Vermiform appendix (tissue), 1 donor: ENCODE data around the genes TMEM256, SPEM1, TNFSF12 and TMEM88.

- PRO-cap = no peak
Measured at GRCh38 chr17:7315757-7316399, 718 bp upstream of the GPS2 start.

DNA sequence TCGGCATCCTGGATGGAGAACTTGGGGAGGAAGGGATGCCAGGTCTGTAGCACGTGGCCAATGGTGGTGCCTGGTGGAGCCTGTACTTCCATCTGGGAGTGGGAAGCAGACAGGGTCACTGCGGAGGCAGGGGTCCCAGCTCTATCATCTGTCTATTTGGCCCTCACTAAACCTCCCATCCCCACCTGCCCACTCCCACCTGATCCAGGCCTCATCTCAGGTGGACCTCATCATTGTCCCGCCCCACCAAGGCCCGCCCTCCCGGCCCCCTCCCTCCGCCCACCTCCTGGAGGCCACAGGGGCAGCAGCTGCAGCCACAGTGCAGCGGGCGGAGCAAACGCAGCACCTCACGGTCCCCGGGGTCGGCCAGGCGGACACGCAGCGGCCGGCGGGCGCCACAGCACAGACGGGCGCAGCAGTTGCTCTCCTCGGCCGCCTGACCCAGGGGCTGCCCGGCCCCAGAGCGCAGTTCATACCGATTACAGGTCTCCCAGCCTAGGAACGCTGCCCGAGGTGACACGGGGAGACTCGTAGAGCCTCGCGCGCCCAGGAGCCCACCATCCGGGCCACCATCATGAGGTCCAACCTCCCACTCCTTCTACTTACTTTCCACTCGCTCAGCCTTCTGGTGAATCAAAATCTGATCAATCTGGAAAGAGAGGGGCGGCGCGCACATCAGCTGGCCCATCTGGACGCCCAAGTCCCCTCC lies 1.3 kb downstream of the PLSCR3 start:
- PRO-cap = no peak

DNA sequence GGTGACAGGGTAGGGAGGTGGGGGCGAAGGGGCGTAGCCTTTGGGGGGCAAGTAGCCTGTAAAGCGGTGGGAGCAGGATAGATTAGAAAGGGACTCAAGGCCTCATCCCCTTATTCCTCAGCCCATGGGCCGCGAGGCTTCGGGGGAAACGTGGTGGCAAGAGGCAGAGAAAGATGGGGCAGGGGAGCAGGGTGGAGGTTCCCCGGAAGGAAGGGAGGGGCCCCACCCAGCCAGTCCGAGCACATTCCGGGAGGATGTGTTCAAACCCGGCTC lies 608 bp downstream of the PLSCR3 start:
- PRO-cap = no peak

DNA sequence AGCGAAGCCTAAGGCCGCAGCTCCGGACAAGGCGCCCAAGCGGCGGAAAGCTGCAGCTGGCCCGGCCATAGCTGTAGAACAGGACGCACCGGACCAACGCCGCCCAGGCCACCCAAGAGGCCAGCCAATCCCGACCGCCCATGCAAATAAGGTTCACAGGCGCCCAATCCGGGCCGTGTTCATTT lies at the start of gene TMEM256:
Gene TMEM256 (minus strand): TSS at position 82 of the 185 bp plus-strand sequence.
- PRO-cap = bidirectional peak, plus-strand start outside the sequence, minus-strand start at position 80 of the sequence

GRCh38 chr17:7416096-7416529 lies 4.0 kb upstream of the SPEM1 start:
- PRO-cap = unidirectional peak, plus-strand start at chr17:7416280

- PRO-cap = no peak
Measured at GRCh38 chr17:7420271-7420490, at the start of gene SPEM1. TSS of gene SPEM1 (plus strand) at chr17:7420324.

- PRO-cap = no peak
Measured at GRCh38 chr17:7466062-7467047, 13.1 kb downstream of the ZBTB4 start.

DNA sequence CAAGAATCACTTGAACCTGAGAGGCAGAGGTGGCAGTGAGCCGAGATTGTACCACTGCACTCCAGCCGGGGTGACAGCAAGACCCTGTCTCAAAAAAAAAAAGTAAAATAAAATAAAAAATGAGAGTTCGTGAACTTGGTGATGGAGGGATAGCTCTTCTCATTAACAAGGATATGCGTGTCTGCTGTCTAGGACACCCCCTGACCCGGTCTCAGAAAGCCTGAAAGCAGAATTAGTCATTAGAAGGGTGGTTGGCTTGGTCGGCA lies 11.2 kb downstream of the SLC35G6 start:
- PRO-cap = no peak

GRCh38 chr17:7511384-7511788 lies 30.1 kb downstream of the SLC35G6 start:
- PRO-cap = no peak

DNA sequence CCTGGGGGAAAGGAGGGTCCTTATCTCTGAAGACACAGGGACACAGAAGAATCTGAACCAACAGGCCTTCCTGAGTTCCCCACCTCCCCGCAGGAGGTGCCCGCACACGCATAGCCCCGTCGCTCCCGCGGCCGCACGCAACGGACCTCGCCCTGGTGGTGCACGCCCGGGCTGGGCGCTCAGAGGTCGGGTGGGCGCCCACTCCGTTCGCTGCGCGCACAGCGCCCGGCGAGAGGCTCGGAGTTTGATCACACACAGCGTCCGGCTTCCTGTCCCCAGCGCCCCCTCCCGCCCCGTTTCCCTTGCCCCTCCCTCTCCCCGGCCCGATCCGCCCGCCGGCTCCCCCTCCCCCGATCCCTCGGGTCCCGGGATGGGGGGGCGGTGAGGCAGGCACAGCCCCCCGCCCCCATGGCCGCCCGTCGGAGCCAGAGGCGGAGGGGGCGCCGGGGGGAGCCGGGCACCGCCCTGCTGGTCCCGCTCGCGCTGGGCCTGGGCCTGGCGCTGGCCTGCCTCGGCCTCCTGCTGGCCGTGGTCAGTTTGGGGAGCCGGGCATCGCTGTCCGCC lies at the start of gene TNFSF12:
Gene TNFSF12 (plus strand): TSS at position 313 of the 564 bp plus-strand sequence.
- PRO-cap = bidirectional peak, plus-strand start at position 231 of the sequence, minus-strand start at position 246 of the sequence

DNA sequence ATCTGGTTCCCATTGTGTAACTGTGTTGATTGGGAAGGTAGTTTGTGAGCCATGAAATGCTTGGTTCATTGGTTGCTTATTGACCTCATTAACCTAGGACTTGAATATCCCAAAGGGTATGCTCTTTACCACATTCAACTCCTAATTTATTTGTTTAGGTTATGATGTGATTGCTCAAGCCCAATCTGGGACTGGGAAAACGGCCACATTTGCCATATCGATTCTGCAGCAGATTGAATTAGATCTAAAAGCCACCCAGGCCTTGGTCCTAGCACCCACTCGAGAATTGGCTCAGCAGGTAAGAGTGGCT lies 2.3 kb downstream of the EIF4A1 start:
- PRO-cap = no peak

DNA sequence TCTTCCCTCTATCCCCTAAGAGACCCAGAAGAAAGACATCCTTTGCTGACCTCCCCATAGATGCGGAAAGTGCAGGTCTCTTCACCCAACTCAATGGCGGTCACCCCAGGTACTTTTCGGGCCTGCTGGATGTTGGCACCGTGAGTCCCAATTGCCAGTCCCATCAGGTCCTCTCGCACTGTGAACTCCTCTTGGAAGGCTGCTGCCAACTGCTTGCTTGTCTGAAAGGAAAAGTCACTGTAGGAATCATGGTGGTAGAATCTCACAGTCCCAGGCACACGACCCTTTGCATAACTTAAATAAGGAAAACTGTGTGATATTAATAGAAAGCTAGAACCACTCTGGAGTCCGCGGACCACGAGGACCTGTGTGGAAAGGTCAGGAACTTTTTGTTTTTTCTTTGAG lies 5.9 kb upstream of the SOX15 start:
- PRO-cap = no peak

DNA sequence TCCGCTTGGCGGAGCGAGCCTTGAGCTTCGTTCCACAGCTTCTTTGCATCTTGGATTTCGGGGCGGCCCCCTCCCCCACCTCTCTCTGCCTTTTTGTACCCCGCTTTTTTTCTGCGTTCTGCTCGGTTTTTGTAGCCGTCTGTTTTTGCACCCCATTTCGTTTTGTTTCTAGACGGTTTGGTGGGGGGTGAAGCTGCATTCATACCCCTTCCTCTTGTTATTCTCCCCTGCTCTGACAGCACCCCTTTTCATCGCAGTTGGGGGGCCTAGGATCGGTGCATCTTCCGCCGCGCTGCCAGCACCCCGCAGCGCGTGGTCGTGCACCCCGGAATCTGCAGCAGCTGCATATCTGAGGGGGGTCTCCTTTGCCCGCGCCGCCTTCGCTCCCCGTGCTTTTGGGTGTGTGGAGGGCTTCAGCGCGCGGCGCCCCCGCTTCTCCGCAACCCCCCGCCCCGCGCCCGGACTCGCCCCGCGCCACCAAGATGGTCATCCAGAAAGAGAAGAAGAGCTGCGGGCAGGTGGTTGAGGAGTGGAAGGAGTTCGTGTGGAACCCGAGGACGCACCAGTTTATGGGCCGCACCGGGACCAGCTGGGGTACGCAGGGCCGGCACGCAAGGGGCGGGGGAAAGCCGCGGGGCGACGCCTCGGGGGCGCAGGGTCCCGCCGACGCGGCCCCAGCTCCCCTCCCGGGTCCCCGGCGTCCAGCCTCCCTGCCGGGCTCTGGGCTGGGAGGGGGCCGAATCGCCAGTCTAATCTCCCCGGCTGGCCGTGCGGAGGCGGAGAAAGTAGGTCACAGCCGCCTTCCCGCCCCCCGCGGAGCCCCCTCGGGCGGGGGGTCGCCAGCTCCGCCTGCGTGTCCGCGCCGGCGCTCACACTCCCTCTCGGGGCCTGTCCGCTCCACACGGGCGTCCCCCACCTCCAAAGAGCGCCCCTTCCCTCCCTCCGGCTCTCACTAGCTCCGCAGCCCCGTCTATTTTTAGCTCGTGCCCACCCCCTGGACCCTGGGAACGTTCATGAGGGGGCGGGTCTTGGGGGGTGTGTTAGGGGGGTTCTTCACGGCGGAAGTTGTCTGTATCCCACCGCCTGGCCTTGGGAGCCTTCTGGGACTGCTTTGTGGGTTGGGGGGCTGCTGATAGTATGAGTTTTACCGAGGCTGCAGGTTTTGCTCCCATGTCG lies 699 bp downstream of the ATP1B2 start:
- PRO-cap = bidirectional peak, plus-strand start at position 879 of the sequence, minus-strand start at position 722 of the sequence

GRCh38 chr17:7668490-7669040 lies 17.8 kb downstream of the ATP1B2 start:
- PRO-cap = no peak

DNA sequence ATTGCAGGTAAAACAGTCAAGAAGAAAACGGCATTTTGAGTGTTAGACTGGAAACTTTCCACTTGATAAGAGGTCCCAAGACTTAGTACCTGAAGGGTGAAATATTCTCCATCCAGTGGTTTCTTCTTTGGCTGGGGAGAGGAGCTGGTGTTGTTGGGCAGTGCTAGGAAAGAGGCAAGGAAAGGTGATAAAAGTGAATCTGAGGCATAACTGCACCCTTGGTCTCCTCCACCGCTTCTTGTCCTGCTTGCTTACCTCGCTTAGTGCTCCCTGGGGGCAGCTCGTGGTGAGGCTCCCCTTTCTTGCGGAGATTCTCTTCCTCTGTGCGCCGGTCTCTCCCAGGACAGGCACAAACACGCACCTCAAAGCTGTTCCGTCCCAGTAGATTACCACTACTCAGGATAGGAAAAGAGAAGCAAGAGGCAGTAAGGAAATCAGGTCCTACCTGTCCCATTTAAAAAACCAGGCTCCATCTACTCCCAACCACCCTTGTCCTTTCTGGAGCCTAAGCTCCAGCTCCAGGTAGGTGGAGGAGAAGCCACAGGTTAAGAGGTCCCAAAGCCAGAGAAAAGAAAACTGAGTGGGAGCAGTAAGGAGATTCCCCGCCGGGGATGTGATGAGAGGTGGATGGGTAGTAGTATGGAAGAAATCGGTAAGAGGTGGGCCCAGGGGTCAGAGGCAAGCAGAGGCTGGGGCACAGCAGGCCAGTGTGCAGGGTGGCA lies 13.7 kb downstream of the TP53 start:
- PRO-cap = no peak

DNA sequence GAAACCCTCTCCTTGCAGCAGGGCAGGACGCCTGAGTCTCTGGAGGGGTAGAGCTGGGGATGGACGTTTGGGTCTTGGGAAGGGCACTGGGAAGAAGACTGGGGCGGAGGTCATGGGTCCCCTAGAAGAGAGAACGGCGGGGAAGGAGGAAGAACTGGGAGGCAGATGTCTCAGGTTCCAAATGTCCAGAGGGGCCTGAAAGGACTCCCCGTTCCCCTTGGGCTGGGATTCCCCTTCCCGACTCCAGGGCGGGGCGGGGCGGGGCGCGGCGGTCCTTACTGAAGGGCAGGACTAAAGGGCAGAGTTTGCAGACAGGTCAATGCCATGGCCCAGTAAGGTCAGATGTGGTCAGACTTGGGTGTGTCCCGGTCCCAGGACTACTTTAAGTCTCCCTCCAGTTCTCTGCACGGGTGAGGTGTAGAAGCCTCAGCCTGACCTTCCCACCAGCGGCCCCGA lies 396 bp downstream of the KDM6B start:
- PRO-cap = bidirectional peak, plus-strand start at position 310 of the sequence, minus-strand start at position 182 of the sequence

DNA sequence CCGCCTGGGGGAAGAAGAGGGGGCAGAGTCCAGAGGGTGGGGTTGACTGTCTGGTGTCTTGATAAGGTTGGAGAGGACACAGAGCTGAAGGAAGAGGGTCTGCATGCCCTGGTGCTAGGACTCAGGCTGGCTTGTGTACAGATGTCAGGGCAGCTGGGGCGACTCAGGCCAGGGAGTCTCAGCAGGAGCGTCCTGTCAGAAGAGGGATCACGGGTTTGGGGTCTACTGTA lies 5.3 kb downstream of the KDM6B start:
- PRO-cap = bidirectional peak, plus-strand start at position 81 of the sequence, minus-strand start outside the sequence

GRCh38 chr17:7843590-7843897 lies 9.5 kb downstream of the KDM6B start:
- PRO-cap = bidirectional peak, plus-strand start at chr17:7843748, minus-strand start at chr17:7843642

GRCh38 chr17:7848774-7849832 lies 5.8 kb upstream of the TMEM88 start:
- PRO-cap = unidirectional peak, plus-strand start at chr17:7849322

DNA sequence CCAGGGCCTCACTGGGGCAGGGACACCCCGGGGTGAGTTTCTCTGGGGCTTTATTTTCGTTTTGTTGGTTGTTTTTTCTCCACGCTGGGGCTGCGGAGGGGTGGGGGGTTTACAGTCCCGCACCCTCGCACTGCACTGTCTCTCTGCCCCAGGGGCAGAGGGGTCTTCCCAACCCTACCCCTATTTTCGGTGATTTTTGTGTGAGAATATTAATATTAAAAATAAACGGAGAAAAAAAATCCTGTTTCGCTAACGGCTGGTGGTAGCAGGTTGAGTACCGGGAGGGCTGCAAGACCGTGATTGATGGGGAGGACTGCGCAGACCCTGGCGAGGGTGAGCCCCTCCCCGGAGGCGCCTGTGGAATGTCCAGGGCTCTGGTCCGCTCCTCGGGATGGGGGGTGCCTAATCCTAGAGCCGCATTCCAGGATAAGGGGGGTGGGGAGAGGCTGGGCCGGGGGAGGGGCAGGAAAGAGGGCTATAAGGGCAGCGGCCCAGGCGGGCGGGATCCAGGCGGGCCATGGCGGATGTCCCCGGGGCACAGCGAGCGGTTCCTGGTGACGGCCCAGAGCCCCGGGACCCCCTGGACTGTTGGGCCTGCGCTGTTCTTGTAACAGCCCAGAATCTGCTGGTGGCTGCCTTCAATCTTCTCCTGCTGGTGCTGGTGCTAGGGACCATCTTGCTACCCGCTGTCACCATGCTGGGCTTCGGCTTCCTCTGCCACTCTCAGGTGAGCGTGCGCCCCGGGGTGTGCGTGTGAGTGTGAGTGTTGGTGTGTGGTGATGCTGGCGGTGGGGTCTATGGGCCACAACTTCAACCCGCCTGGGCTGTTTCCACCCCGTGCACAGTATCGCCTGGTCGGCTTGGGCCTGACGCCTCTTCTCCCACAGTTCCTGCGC lies at the start of gene TMEM88:
Gene TMEM88 (plus strand): TSS at position 509 of the 896 bp plus-strand sequence.
- PRO-cap = bidirectional peak, plus-strand start at position 297 of the sequence, minus-strand start at position 134 of the sequence; unidirectional peak, plus-strand start at position 644 of the sequence